ENCODE measurements around a stretch of chr10.

GRCh38 chr10:71684260-71684664 lies 35.3 kb downstream of the C10orf105 start:
- PRO-cap, 3 experiments: no peak in any of the 3 experiments

GRCh38 chr10:71713261-71714176 lies 6.1 kb downstream of the C10orf105 start:
- PRO-cap, 3 experiments: peak in 3 of 3 experiments; most common plus-strand start chr10:71713539 (in 2); most common minus-strand start chr10:71713364 (in 1)

DNA sequence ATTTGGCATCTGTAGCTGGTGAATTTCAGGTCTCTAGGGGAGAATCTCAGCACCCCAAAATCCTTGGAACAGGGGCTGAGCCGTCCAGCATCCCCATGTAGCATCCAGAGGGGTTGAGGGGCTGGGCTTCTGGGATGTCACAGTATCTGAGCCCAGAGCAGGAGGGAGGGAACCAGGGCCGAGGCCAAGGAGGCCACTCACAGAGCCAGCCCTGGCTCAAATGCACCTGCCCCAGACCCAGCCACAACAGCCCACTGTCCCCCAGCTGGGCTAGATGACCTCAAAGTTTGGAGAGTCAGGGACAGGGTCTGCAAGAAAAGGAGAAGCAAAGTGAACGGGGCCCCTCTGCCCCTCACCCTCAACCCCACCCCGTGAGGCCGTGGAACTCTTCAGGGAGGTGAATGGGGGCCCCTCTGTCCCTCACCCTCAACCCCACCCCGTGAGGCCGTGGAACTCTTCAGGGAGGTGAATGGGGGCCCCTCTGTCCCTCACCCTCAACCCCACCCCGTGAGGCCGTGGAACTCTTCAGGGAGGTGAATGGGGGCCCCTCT lies 22.3 kb downstream of the VSIR start:
- PRO-cap, 3 experiments: no peak in any of the 3 experiments

DNA sequence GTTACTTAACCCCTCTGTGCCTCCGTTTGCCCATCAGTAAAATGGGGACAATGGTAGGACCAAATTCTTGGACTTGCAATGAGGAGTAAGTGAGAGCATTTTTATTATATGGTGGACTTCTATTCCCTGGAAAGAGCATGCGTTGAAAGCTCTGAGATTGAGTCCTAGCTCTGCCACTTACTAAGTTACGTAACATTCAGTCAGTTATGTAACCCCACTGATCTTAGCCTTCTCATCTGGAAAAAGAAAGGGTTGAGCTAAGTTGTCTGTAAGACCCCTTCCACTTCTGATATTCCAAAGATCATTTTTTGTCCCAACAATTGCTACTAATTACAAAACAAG lies 18.7 kb downstream of the VSIR start:
- PRO-cap, 3 experiments: no peak in any of the 3 experiments

DNA sequence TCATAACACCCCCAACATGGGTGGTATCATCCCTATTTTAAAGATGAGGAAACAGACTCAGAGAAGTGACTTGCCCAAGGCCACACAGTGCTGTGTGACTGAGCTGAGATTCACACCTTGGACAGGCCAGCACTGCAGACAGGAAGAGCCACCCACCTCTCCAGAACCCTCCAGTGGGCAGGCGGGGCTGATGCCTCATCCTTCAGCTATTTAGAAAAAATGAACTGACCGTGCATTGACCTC lies 6.7 kb downstream of the VSIR start:
- PRO-cap, 3 experiments: no peak in any of the 3 experiments

DNA sequence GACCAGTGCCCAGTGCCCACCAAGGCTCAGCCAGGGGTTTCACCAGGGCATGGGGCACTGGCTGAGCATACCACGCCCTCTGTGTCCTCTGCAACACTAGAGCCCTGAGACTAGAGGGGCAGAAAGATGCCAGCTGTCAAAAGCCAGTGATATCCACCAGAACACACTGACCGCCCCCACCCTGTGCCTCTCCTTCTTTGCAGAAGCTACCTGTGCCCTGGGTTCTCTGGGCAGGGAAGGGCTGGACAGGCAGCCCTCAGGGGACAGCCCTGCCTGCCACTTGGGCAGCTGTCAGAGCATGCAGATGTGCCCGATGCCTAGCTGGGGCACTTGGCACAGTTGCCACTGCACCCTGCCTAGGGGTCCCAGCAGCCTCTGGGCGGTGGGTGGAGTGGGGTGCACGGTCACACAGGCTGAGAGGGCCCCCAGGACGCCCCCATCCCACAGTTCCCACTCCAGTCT lies 442 bp downstream of the VSIR start:
- PRO-cap, 3 experiments: no peak in any of the 3 experiments

GRCh38 chr10:71815424-71815921 lies 35.6 kb downstream of the PSAP start:
- PRO-cap, 3 experiments: no peak in any of the 3 experiments

DNA sequence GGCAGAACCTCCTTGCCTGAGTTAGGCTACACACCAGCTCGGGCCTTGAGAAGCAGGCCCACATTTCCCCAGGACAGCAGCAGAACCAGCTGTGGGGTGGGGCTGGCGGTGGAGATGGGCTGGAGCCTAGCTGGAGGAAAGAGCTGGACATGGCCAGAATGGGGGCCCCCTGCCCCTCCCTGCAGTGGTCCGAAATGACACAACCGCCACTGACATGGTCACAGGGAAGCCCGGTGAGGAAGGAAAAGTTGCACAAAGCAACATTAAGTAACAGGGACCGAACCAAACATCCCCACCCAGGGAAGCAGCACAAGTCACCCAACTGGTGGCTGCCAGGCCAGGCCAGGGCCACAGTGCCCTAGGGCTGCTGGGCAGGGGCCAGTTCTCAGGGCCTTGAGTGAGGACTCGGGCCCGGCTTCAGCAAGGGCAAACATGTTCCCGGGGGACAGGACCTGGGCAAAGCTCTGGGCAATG lies 33.2 kb downstream of the PSAP start:
- PRO-cap, 3 experiments: no peak in any of the 3 experiments

DNA sequence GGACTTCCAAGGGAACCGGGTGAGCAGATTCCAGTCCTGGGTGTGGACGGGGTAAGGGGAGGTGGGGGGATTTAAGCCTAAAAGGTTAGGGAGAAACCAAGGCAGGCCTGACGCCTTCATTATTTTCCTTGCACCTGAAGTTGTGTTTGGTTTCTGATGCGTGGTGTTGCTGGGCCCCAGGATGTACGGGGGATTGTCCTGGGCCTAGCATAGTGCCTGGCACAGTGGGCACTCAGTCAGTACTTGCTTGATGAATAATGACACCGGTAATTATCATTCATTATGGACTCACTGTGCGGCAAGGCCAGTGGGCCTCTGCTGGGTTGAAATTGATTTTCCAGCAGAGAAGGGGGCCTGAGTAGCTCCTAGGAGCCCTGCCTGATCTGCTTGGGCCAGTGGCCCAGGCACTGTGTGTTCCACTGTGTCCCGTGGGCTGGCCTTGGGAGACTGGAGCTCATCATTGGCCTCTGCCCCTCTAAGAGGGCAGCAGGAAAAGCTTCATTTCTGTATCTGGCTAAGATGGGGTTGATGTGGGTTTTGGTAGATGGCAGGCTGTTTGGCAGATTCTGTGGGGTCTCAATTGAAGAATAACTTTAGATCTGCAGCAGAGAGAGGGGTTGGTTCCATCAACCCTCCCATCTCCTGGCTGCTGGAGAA lies 1.4 kb downstream of the CHST3 start:
- PRO-cap, 3 experiments: peak in 3 of 3 experiments; most common minus-strand start position 389 of the sequence (in 2)

- PRO-cap, 3 experiments: no peak in any of the 3 experiments
Observed at GRCh38 chr10:71966173-71966856, 2.1 kb downstream of the CHST3 start.

- PRO-cap, 3 experiments: peak in 1 of 3 experiments; most common plus-strand start chr10:72065715 (in 1)
Observed at GRCh38 chr10:72065642-72066359, 22.6 kb downstream of the SPOCK2 start.

- PRO-cap, 3 experiments: no peak in any of the 3 experiments
Observed at GRCh38 chr10:72123717-72124027, 35.3 kb upstream of the SPOCK2 start.

- PRO-cap, 3 experiments: no peak in any of the 3 experiments
Observed at GRCh38 chr10:72255948-72256480, 17.7 kb upstream of the DDIT4 start.

GRCh38 chr10:72308351-72308988 lies 34.7 kb downstream of the DDIT4 start:
- PRO-cap, 3 experiments: no peak in any of the 3 experiments

DNA sequence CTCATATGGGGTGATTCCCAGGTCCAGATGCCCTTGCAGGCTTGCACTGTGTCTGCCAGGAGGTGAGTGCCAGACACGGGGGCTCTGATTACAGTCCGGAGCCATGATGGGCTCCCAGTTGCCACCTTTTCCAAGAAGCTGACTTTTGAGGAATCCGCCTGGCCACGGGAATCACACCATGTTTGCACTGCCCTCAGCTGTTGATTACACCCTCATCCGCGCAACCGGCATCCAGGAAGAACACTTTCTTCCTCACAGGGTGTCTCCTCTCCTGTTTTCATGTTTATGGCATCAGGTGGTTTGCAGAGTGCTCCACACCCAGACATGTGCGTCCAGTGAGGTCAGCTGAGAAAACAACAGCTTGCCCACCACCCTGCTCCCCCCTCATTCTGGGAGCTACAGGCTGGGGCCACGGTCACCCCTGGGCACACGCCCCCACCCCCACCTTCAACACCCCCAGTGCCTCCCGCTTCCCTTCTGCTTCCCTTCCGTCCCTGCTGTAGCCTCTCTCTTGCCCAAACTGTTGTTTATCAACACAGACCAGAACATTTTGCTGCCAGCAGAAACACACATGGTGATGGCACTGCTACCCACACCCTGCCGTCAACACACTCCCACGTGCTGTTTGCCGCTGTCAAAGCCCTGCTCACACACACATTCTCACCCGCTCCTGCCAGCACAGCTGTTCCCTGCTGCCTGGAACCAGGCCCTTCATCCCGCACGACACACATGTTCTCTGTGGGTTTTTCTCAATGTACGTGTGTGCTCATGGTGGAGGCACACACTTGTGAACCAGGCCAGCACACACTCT lies 35.8 kb downstream of the DDIT4 start:
- PRO-cap, 3 experiments: no peak in any of the 3 experiments

DNA sequence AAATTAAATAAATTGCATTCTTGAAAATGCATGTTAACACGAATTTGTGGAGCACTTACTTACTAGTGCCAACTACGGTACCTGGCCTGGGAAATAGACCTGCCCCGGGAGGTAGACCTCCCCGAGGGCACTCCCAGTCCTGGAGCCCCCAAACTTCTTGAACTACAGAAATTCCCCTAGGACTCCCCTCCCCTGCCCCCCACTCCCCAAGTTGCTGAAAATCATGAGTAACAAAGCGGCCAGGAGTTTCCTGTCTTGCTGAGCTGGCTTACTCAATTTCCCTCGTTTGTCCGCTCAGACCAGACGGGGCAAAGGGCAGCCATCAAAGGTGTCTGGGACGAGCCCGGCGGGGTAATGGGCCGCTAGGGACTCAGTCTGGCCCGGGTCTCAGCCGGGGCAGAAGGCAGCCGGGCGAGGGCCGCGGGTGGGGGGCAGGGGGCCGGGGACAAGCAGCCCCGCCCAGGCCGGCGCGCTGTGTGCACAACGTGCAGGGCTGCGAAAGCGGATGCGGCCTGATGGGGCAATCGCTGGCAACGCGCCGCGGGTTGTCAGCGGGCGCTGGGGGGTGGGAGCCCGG lies 35.4 kb downstream of the DNAJB12 start:
- PRO-cap, 3 experiments: peak in 3 of 3 experiments; most common minus-strand start position 507 of the sequence (in 3)

- PRO-cap, 3 experiments: peak in 3 of 3 experiments; most common plus-strand start chr10:72326785 (in 3)
Observed at GRCh38 chr10:72326504-72327378, 28.0 kb downstream of the DNAJB12 start.

GRCh38 chr10:72337091-72337542 lies 17.6 kb downstream of the DNAJB12 start:
- PRO-cap, 3 experiments: no peak in any of the 3 experiments

DNA sequence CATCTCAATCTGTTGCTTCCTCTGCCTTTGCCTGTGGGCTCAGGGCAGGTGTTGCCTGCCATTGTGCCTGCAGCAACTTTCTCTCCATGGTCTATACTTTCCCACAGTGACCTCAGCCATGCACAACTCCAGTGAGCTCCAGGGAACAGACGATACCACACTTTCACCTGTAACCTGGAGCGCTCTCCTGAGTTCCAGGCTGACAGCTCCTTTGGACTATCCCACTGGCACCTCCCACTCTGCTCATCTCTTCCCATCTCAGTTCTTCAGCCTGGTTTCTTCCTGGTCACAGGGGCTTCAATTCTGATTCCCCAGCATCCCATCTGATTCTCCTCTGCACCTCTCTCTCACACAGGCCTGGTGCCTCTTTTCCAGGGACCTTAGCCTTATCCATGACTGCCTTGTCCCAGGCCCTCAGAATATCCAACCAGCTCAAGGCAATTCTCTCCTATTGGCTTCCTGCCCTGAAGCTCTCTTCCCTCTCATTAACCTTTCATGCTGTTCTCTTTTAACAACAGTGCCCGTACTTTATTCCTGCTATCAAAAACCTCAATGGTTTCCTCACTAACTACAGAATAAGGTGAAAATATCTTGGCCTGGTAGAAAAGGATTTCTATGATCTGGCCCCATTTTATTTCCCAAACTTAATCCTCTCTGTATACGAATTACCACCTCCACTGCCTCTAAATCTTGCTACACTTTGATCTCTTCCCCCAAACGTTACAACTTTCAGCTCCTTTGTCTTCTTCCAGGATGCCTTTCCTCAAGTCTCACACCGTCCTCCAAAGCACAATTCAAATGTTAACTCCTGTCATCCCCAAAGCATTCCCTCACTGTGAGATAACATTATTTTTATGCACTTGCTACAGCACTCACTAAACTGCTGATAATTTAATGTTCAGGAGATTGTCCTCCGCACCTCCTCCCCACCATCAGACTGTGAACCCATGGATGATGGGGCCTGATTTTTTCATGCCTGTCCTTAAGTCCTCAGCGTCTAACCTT lies 2.8 kb downstream of the DNAJB12 start:
- PRO-cap, 3 experiments: no peak in any of the 3 experiments

DNA sequence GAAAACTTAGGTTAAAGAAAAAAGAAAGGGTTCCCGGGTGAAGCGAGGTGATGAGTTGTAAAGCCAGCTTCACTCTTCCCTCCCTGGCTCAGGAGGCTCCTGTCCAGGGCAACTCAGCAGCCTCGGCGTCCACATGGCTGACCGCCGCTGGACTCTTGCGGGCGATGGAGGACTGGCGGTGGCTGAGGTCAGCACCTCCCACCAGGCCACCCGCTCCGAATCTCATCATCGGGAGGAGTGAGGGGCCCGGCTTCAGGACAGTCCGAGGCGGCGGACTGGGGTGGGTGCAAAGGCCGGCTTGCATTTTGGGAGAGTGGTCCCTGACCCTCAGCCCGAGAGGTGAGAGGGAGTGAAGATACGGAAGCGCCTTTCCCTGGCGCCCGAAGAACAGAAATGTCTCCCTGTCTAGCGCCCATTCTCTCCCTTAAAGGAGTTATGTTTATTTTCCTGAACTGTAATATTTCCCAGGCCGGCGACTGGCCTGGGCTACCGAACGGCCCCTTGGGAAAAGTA lies 728 bp downstream of the DNAJB12 start:
- PRO-cap, 3 experiments: peak in 2 of 3 experiments; most common minus-strand start position 399 of the sequence (in 1)

Data from Metastatic Breast Carcinoma in the Ovary (tissue), 3 donors.